SK-MEL-5 (cell line): ENCODE data around the genes ZBTB34 and PIP5KL1.

DNA sequence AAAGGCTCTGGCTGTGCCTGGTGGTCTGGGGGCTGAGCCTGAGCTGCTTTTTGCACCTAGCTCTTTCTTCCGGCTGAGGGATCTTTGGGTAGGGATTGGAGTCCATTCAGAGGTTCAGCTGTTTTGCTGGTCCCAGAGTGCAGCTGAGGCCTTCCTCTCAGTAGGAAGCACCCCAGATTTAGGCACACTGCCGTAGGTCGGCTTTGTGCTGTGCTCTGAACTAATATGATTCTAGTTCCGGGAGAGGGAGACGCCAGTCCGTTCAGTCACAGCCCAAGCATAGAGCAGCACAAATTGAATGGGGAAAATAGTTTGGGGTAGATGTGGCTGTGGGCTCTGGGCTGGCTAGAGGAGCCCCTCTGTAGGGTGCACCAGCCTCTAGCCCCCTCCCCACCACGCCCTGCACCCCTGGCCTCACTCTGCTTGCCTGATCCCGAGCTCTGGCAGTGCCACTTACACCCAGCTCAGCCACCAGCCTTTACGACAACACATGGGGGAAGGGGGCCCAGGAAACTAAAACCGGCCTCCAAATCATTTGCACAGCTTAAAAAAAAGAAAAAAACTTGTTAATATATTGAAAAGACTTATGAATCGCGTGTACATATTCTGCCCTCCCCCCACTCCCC is 3.2 kb downstream of the LMX1B start:
RAMPAGE:
- cytosol, long total RNA = no peak
- long total RNA = no peak
- nucleus, long total RNA = no peak

DNA sequence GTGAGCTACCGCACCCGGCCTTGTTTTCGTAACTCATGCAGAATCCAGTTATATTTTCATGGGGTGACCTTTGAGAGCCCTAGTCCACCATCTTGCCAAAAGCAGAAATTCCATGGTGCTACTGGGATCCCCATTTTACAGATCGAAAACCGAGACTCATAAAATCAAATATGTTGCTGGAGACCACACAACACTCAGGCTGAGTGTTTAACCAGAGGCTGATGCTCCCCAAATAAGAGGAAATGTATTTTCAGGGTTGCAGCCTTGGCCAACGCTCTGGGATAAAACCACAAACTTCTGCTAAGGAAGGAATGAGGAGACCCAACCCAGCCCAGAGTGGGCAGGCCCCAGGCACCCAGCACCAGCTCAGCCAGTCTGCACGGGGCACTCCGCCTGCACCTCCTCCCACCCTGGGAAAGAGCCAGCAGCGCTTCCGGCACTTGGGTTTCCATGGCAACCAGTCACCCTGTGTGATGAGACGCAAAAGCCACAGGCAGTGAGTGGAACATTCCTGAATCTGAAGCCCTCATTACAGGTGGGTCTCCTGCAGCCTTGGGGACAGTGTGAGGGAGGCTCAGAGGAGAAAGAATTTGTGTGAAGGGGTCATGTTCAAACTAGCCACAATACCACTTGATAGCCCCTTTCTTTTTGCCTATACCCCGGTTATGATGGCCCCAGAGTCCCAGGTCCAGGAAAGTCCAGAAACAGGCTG is 85.3 kb upstream of the ZBTB43 start:
RAMPAGE:
- cytosol, long total RNA = no peak
- long total RNA = no peak
- nucleus, long total RNA = no peak

DNA sequence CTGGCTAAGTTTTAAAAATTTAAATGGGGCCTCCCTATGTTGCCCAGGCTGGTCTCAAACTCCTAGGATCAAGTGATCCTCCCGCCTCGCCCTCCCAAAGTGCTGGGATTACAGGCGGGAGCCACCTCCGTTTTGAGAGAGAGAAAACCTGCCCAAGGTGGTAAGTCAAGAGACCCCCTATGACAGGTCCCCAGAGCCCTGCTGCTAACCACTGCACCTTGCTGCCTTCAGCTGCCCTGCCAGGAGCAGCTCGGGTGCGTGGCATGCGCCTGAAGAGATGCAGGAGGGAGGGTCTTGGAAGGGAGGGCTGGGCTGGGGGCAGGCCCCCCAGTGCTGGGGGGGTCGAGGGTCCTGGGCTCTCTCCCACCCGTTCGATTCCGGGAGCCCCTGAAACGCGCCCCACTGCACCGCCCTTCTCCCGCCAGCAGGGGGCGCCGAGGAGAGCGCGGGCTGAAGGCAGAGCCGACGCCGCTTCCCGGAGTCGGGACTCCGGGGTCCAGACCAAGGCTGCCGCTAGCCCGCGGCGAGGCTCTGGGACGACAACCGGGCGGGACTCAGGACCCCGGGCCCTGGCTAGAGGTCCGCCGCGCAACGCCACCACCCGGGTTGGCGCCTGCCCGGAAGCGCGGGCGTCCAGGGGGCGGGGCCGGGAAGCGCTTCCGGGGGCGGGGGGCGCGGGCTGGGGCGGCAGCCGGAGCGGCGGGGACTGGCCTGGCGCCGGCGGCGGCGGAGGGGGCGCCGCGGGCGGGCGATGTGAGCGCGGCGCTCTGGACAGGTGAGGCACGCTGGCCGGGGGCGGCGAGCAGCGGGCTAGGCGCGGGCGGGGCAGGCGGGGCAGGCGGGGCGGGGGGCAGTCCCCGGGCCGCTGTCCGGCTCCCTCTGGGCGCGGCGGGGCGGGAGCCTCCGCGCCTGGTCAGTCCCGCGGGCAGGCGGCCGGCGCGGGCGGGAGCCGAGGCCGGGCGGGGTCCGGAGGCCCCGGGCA is at the start of gene ZBTB34:
Gene ZBTB34, plus strand, starts transcription at position 675 of the 982 bp plus-strand sequence.
RAMPAGE:
- cytosol, long total RNA = no peak
- long total RNA = no peak
- nucleus, long total RNA = no peak

DNA sequence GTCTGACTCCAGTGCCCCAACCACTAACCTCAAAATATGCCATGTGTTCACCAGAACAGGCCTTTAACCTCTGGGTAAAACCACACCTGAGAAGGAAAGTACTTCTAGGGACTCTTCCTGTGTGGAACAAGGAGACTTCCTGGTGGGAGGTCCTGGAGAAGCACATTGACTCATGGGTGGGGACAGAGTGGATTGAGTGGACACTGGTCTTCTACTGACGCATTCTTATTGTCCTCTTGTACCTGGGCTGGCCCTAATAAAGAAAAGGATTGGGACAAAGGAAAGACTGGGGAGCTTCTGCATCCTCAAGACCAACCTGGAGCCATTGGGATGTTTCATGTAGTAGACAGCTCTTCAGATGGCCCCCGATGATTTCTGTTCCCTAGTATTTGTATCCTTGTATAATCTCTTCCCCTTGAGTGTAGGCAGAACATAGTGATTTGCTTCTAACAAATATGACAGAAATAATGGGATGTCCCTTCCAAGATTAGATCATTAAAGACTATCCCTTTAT is 43.3 kb downstream of the ANGPTL2 start:
RAMPAGE:
- cytosol, long total RNA = no peak
- long total RNA = no peak
- nucleus, long total RNA = no peak

DNA sequence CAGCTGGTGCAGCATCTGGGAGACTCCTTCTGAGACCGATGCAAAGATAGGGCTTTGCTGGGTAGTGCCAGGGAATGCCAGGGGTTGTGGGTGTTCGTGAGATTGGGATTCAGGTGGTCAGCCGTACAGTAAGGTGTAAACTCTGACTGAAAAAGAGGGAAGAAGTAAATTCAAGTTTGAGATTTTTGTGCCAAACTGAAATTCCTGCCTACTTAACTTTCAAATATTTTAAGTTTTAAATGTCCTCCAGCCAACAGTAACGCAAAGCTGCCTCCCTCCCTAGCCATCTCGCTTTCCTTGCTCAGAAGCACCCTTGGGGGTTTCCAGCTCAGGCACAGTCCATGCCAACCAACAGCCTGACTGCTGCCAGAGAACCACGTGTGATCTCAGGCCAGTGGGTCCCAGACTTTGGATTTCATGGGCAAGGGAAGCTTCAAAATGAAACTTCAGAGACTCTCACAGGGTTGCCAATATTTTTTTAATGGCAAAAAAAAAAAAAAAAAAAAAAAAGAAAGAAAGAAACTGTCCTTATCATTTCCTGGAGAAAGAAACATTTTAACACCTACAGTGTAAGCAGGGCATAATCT is 18.8 kb upstream of the ANGPTL2 start:
RAMPAGE:
- cytosol, long total RNA = no peak
- long total RNA = no peak
- nucleus, long total RNA = no peak

RAMPAGE:
- cytosol, long total RNA = no peak
- long total RNA = no peak
- nucleus, long total RNA = no peak
Observed at GRCh38 chr9:127154629-127155183, 32.3 kb upstream of the ANGPTL2 start.

DNA sequence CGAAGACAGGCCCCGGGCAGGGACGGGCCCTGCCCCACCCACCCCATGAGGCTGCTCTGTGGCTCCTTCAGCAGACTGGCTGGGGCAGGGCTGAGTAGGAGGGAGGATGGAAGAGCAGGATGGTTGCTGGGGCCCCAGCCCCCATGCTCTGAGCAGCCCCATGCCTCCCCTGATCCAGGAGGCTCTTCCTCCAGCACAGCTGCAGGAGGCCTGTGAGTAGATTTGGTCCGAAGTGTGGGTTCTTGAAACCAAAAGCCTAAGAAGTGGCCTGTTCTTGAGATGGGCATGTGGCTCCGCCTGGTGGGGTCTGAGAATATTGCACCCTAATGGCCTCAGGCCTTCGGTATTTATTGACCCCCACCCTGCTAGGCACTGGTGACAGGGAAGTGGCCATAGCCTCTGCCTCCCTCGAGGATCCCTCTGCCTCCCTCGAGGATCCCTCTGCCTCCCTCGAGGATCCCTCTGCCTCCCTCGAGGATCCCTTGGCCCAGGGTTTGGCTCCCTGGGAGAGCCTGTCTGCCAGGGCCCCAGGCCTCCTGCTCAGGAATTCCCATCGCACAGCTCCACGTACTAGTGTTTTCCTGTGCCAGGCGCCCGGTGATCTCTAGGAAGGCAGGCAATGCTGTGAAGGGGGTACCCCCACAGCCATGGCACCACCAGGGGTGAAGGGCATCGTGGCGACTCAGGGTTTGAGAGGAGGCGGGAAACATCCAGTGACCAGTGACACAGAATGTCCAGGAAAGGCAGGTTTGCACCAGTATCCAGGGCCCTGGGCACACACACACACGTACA is 65.3 kb upstream of the GARNL3 start:
RAMPAGE:
- cytosol, long total RNA = no peak
- long total RNA = no peak
- nucleus, long total RNA = no peak

GRCh38 chr9:127336771-127337038 is 60.3 kb upstream of the SLC2A8 start:
RAMPAGE:
- cytosol, long total RNA = no peak
- long total RNA = no peak
- nucleus, long total RNA = no peak

DNA sequence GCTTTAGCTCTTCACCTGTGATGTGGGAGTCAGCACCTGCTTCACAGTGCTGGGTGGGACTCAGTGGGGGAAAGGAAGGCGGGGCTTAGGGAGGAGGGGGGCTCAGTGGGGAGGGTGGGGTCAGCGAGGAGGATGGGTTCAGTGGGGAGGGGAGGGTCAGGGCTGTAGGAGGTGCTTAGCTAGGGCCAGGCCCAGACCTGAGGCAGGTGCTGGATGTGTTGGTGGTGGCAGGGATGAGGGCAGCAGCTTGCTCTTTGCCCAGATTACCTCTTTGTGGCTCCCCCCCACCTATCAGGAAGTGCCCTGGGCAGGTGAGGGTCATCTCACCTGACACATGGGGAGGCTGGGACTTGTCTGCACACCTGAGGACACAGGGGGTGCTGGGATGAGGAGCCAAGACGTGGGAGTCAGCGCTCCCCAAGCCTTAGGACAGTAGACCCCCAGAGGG is 6.2 kb downstream of the SLC2A8 start:
RAMPAGE:
- cytosol, long total RNA = no peak
- long total RNA = no peak
- nucleus, long total RNA = no peak

GRCh38 chr9:127444726-127445957 is 6.1 kb downstream of the RPL12 start:
RAMPAGE:
- cytosol, long total RNA = no peak
- long total RNA = no peak
- nucleus, long total RNA = no peak

RAMPAGE:
- cytosol, long total RNA = no peak
- long total RNA = no peak
- nucleus, long total RNA = no peak
Observed at GRCh38 chr9:127528381-127528863, 40.5 kb downstream of the NIBAN2 start.

GRCh38 chr9:127557907-127558590 is 10.8 kb downstream of the NIBAN2 start:
RAMPAGE:
- cytosol, long total RNA = no peak
- long total RNA = no peak
- nucleus, long total RNA = no peak

RAMPAGE:
- cytosol, long total RNA = no peak
- long total RNA = no peak
- nucleus, long total RNA = no peak
Observed at GRCh38 chr9:127572858-127573419, 4.1 kb upstream of the NIBAN2 start.

DNA sequence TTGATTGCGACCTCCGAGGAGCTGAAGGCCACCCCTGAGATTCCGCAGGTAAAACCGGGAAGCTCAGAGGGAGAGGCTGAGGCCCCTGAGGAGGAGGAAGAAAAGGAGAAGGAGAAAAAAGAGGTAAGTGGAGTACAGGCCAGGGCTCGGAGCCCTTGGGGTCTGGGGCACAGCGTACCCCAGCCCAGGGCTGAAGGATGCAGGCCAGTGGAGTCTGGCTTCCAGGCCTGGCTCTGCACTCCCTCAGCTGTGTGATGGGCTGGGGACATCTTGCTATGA is 7.8 kb downstream of the TOR2A start:
RAMPAGE:
- cytosol, long total RNA = no peak
- long total RNA = no peak
- nucleus, long total RNA = no peak

GRCh38 chr9:127767806-127768639 is 10.4 kb downstream of the SH2D3C start:
RAMPAGE:
- cytosol, long total RNA = no peak
- long total RNA = no peak
- nucleus, long total RNA = no peak

DNA sequence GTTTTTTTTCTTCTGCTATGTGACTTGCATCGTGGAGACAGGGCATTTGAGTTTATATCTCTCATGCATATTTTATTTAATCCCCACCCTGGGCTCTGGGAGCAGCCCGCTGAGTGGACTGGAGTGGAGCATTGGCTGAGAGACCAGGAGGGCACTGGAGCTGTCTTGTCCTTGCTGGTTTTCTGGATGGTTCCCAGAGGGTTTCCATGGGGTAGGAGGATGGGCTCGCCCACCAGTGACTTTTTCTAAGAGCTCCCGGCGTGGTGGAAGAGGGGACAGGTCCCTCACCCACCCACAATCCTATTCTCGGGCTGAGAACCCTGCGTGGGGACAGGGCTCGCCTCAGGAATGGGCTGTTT is 3.7 kb downstream of the CDK9 start:
RAMPAGE:
- cytosol, long total RNA = no peak
- long total RNA = no peak
- nucleus, long total RNA = no peak

DNA sequence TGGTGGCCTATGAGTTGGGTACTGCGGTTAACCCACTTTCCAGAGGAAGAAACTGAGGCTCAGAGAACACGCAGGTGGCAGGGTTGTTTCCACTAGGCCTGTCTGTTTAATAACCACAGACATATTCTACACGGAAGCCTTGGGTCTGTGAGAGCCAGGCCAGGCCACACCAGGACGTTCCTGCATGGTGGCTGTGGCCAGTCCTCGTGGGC is 4.6 kb upstream of the ST6GALNAC6 start:
RAMPAGE:
- cytosol, long total RNA = no peak
- long total RNA = no peak
- nucleus, long total RNA = no peak

DNA sequence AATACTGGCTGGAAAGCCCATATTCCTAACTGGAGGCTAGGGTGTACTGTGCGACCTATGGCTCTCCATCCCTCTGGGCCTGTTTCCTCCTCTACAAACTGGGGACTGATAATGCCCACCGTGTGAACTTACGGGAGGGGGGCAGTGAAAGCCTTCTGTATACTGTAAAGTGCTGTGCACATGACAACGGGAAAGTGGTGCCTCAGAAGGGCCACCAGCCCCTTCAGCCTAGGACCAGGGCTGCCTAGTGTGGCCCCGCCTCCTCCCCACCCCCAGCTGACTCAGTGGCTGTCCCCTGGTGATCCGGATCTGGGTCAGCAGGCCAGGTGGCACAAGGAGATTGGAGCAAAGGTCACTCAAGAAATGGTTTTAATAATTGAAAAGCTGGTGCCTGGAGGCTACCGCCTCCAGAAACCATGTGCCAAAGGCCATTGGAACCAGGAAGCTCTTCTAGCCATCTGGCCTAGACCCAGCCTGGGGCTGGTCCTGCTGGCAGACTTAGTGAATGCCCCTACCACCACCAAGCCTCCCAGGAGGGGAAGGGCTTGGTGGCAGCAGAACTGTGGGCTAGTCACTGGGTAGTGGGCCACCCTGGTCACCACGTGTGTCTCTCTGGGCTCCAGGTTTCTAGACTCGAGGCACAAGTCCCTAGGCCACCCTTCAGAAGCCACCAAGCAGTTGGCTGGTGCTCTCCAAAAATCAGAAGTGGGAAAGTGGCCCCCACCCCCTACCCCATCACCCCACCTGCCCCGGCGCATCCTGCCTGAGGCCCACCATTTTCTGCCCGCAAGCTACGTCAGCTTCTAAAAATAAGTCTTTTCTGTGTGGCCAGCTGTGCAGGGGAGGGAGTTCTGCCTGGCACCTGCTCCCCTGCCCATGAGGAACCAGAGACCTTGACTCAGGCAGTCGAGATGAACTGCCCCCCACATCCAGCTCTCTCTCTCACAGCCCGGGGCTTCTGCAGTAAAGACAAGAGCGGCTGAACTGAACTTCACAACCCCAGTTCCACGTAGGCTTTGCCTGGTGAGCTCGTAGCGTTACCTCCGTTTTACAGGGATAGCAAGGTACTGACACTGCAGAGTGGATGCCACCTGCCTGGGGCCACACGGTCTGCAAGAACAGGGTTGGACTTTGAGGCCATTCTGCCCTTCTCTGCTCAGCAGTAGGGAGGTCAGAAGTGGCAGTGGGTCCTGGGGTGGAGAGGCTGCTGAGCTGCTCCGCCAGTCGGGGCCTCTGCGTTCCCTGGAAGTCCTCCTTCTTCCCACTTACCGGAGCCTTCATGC is 1.3 kb downstream of the ST6GALNAC4 start:
RAMPAGE:
- cytosol, long total RNA = no peak
- long total RNA = no peak
- nucleus, long total RNA = no peak

GRCh38 chr9:127930266-127931424 is at the start of gene PIP5KL1:
Gene PIP5KL1, minus strand, starts transcription at chr9:127930777.
RAMPAGE:
- cytosol, long total RNA = no peak
- long total RNA = no peak
- nucleus, long total RNA = no peak

DNA sequence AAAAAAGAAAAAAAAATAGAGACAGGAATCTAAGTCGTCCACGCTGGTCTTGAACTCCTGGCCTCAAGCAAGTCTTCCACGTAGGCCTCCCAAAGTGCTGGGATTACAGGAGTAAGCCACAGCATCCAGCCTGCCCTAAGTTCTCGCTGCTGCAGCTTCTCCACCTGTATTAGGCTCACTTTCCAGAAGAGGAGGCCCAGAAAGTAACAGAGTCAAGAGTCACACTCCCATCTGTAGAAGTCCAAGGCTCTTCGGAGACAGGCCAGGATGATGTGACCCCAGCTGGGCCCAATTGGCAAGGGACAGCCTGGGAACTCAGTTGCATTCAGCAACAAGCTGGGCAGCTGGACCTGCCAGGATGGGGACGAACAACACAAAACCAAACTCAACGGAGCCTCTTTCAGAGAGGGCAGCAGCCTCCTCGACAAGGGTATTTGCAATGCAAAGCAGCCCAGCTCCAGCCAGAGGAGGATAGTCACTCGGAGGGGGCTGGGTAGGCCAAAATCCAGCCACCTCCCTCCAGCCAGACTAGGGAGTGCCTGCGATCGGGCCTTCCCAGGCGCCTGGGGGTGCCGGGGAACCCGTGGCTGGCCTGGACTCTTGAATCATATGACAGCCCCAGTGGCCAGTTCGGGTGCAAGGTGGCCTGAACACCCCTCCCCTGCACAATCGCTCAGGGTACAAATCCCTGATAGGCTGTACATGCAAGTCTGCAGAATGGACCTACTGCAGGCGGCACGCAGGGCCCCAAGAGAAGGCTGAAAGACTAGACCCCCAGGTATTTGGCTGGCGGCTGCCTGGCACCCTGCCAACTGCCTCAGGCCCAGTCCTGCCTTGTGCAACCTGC is 1.5 kb downstream of the EEIG1 start:
RAMPAGE:
- cytosol, long total RNA = no peak
- long total RNA = no peak
- nucleus, long total RNA = no peak